REH cell (cell line): ENCODE results near the genes DTX2, GSAP and PTPN12.

DNA sequence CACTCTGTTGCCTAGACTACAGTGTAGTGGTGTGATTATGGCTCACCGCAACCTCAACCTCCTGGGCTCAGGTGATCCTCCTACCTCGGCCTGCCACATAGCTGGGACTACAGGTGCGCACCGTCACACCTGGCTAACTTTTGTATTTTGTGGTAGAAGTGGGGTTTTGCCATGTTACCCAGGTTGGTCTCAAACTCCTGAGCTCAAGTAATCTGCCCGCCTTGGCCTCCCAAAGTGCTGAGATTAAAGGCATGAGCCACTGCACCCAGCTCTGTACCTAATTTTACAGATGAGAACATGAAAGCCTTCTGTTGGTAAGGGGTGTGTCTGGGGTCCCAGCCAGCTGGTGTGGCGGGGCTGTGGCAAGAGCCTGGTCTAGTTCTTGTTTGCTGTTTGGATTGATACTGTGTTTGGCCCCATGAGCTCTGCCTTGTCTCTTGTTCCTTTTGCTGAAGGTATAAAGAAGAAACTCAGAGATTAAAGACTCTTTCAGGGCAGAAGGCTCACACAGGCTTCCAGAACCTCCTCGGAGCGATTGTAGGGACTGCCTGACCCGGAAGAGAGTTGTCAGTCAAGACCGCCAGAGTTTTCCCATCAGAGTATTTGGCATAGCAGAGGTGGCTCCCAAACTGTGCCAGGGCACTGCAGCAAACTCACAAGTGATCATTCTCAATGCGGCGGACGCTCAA is 31.5 kb downstream of the POR start:
- PRO-cap, result no peak

GRCh38 chr7:75969545-75970528 is 24.6 kb downstream of the TMEM120A start:
- PRO-cap, result no peak

- PRO-cap, result no peak
Measured at GRCh38 chr7:76005659-76006010, 11.2 kb upstream of the TMEM120A start.

- PRO-cap, result no peak
Measured at GRCh38 chr7:76089784-76090397, 42.0 kb downstream of the MDH2 start.

DNA sequence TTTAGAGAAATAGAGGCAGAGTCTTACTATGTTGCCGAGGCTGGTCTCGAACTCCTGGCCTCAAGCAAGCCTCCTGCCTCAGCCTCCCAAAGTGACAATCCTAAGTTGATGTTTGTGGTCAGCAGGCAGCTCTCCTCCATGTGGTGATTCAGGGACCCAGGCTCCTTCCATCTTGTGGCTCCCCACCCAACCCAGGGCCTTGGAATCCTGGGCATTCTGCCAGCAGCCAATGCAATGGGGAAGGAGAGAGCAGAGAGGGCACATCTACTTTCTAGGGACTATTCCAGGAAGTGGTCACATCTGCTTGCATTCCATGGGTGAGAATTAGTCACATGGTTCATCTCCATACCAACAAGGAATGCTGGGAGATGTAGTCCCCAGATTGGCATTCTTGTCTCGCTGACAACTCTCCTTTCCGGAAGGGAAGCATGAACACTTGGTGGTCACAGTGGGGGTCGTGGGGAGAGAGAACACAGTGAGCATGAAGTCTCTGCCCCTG is 9.9 kb upstream of the SRRM3 start:
- PRO-cap, result no peak

- PRO-cap, result no peak
Measured at GRCh38 chr7:76220747-76221034, 19.0 kb downstream of the SRRM3 start.

DNA sequence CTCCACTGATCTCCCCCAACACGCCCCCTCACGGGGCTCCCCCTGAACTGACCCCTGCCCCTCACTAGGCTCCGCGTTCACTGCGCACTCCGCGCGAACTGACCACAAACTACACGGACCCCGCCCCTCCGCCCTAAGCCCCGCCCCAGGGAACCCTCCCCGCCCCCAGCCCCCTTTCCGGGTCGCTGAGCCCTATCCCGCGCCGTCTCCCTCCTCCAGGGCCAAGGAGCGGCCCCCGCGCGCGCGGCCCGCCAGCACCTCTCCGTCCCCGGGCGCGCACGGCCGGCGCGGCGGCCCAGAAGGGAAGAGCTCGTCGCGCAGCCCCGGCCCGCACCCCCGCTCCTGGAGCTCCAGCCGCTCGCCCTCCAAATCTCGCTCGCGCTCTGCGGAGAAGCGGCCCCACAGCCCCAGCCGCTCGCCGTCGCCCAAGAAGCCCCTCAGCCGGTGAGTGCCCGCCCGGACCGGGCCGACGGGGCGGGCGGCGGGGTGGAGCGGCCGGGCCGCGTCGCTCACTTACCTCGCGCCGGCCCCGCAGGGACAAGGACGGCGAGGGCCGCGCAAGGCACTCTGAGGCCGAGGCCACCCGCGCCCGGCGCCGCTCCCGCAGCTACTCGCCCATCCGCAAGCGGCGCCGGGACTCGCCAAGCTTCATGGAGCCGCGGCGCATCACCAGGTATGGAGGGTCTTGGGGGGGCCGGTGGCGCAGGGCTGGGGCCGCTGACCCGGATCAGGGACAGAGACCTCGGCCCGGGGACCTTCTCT is 19.9 kb upstream of the HSPB1 start:
- PRO-cap, result no peak

- PRO-cap, result no peak
Measured at GRCh38 chr7:76292458-76292696, 10.1 kb upstream of the HSPB1 start.

DNA sequence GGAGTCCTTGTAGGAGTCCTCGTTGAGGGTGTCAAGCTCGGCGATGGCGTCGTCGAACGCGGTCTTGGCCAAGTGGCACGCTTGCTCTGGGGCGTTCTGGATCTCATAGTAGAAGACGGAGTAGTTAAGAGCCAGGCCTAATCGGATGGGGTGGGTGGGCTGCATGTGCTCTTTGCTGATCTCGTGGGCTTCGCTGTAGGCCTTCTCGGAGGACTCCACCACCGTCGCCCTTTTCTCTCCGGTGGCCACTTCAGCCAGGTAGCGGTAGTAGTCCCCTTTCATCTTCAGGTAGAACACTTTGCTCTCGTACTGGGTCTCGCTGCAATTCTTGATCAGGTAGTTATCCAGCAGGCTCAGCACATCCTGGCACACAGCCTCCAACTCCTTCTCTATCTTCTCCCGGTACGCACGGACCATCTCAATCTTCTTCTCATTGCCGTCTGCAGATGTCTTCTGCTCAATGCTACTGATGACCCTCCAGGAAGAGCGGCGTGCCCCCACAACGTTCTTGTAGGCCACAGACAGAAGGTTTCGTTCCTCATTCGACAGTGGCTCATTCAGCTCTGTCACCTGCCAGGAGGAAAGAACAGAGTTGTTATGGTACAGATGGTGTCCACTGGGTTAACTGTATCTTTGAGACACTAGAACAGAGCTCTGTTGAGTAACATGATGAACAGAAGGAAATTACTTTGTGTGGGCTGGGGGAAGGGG is 27.3 kb downstream of the HSPB1 start:
- PRO-cap, result no peak

- PRO-cap, result no peak
Measured at GRCh38 chr7:76330691-76331042, 28.1 kb downstream of the YWHAG start.

DNA sequence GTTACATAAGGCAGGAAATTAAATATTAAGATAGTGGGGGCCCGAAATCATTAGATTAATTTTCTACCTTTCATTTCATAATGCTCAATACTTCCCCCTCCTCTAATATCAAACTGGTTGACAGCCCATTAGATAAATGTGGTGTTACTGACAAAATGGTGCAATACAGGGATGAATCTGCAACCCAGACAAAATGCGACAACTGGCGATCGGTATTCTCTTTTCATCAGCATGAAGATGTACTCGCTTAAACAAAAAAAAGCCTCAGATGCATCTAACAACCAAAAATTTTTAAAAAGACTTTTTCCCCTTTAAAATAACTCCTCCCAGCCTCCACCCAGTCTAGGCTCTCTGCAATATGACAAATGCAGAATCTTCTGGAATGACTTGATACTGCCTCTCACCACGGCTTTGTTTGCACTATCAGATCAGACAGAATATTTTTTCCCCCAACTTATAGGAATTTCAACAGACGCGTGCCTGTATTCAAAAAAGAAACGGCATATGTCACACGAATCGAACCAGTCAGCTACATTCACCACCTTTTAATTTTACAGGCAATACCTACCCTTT is 1.3 kb downstream of the YWHAG start:
- PRO-cap, result unidirectional peak, plus-strand start at position 370 of the sequence

DNA sequence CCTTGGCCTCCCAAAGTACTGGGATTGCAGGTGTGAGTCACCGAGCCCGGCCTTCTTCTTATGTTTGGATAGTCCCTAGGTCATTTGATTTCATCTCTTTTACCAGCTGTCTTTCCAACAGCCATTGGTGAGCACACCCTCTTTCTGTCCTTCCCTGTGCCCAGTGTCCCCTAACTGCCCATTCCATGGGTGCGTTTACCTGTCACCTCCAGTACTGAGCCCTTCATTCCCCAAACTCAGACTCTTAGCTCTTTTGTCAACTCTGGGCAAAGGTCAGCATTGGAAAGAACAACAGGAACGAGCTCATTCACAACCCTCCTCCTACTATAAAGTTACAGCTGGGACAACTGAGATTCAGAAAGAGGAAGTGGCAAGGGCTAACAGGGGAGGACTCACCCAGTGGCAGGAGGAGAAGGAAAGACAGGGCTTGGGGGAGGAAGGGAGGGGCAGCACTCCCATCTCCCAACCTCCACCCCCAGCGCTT is 5.5 kb downstream of the SSC4D start:
- PRO-cap, result no peak

- PRO-cap, result unidirectional peak, plus-strand start at chr7:76461754
Measured at GRCh38 chr7:76461603-76462012, at the start of gene DTX2. TSS of gene DTX2 (plus strand) at chr7:76461709.

- PRO-cap, result no peak
Measured at GRCh38 chr7:76512133-76512442, 1.7 kb downstream of the UPK3B start.

GRCh38 chr7:77224305-77225012 is 24.8 kb upstream of the FGL2 start:
- PRO-cap, result no peak

GRCh38 chr7:77245244-77245749 is 45.7 kb upstream of the FGL2 start:
- PRO-cap, result no peak

- PRO-cap, result no peak
Measured at GRCh38 chr7:77410201-77410596, 6.0 kb downstream of the GSAP start.

GRCh38 chr7:77415848-77417105 is at the start of gene GSAP:
TSS of gene GSAP (minus strand) at chr7:77416349.
- PRO-cap, result bidirectional peak, plus-strand start at chr7:77416445, minus-strand start at chr7:77416424

- PRO-cap, result no peak
Measured at GRCh38 chr7:77452815-77453190, 36.7 kb upstream of the GSAP start.

- PRO-cap, result bidirectional peak, plus-strand start at chr7:77537053, minus-strand start at chr7:77536846; bidirectional peak, plus-strand start at chr7:77537382, minus-strand start at chr7:77537323; bidirectional peak, plus-strand start at chr7:77537721, minus-strand start at chr7:77537732
Measured at GRCh38 chr7:77536979-77537794, at the start of gene PTPN12. TSS of gene PTPN12 (plus strand) at chr7:77537295.